Peritoneum (tissue), 1 donor: Measurements from ENCODE around the genes TMEM183A and MYBPH.

DNA sequence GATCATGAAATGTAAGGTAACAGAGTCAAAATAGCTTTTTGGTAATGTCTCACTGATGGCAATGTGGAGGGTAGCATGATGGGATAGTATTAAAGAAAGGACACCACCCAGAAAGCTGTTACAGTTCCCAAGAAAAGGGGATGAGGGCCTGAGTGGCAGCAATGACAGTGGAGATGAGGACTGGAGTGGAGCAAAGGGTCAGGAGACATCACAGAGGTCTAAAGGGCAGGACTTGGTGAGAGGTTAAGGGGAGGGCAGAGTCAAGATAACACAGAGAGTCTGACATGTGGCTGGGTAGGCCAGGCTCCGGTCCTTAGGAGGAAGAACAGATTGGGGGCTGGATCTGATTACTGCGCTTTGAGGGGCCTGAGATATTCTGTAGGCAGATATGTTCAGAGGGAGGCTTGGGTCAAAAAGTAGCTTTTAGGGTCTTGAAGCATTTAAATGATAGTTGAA lies 19.3 kb downstream of the ELF3 start:
- PRO-cap: no peak

GRCh38 chr1:202063016-202063568 lies 52.7 kb downstream of the ELF3 start:
- PRO-cap: no peak

DNA sequence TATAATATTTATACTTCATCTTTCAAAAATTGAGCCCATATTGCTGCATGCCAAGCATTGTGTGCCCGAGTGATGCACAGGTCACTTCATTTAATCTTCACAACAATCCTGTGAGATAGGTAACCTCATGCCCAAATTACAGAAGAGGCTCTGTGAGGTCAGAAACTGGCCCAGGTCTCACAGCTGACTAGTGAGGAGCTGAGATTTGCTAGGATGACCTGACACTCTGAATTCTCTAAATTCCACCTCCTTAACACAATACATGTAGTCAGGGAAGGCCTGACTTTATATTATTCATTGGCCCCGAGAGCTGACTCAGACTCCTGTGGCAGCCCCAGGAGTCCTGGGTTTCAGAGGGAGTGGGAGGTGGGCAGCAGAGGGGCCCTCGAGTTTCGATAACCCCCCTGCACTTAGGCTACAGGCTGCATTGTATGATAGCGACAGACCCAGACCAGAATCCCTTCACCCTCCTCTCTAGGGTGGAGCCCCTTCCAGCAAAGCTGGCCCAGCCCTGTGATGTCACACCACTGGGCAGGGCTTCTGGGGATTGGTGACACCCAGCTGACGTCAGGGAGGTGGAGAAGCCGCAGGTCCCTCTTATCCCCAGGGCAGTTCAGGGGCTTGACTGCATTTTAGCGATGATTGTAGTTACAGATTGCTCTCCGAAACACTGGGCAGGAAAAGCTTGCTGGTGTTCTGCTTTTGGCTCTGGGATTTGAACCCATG lies 17.1 kb upstream of the GPR37L1 start:
- PRO-cap: no peak

- PRO-cap: no peak
Measured at GRCh38 chr1:202144949-202146050, 763 bp upstream of the ARL8A start.

DNA sequence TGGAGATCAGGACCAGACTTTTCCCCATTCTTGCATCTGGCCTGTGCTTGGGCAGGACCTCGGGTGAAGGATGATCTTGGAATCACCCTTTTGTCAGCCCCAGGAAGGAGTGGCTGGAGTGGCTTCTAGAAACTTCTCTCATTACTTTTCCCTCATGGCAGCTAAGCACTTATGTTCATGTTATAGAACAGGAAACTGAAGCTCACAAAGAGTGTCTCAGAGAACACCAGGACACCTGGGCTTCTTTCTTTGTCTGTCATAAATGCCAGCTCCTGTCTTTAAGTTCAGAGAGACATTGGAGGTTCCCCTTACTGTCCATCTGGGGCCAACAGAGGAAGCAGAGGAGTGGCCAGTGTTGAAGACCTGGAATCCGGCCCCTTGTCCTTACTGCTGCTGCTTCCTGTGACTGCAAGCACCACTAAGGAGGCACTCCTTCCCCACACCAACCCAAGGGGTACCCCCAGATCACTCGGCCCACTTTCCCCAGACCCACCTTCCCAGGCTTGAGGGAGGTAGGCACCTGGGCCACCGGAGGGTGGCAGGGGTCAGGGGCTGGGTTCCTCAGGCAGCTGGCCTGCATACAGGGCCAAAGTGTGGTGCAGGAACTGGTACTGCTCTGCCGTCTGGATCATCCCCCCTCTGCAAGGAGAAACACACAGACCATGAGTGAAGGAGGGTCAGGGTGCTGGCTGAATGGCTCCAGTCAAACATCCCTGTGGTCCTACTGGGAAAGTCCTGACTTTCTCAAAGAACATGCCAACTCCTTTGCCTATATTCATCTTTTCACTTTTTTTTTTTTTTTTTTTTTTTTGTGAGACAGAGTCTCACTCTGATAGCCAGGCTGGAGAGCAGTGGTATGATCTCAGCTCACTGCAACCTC lies 3.8 kb upstream of the ARL8A start:
- PRO-cap: no peak

DNA sequence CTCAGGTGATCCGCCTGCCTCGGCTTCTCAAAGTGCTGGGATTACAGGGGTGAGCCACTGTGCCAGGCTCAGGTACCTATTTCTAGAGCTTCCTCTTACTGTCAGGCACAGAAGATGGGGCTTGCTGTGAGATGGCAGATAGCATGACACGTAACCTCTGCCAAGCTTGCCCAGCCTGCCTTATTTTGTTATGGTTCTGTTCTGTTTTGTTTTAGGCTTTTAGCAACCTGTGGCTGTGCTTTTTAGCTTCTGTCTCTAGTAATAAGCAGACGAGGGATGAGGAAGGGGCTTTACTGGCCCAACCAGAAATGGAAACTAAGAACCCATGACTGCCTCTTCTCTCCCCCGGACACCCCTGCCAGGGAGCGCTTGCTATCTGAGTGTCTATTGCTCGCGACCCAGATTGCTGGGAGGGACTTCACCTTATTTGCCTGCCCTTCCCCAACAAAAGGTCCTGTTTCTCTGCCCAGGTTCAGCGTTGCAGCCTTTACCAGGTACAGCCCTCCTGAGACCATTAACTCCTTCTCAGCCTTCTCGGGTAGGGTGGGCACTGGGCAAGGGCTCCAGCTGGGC lies 13.6 kb upstream of the LGR6 start:
- PRO-cap: no peak

DNA sequence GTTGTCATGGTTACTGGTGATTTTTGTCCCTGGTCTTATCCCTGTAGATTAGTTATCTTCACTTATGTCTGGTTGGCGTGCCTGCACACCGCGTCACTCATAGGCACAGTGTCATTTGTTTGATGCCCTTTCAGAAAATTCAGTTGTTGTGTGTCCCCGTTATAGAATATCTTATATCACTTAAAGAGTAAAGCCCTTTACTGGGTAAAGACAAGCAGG lies 801 bp downstream of the PPP1R12B start:
- PRO-cap: no peak

GRCh38 chr1:202551484-202552223 lies 158.6 kb downstream of the SYT2 start:
- PRO-cap: no peak

DNA sequence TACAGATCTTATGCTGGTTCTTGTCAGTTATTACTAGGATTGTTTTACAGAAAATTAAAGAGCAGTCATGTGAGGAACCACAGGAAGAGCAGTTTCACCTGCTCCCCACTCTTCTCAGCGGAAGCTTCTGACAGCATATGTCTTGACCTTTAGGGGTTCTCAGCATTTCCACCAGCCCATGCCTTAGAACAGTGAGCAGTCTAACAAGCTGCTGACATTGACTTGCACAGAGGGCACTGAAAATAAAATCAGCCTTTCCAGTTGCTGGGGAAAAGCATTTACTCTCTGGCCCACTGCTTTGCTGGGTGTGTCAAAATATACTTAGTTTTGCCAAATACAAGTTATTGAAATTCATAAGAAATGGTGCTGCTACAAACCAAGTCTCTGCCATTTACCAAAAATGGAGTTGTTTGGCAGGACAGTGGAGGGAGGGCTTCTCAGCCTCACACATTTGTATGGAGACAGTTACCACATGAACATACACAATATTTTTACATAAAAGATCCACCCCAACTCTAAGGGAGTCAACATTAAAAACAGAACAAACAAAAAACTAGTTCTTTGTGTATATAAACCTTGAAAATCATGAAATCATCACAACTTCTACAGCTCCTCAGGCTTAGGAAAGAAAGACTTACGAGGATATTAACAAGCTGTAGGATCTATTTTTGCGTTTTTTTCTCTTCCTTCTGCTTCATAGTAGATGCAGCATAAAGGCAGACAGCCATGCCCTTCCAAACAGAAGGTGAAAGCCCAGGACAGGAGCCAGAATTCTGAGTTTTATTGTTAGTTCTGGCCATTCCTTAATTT lies 144.1 kb downstream of the SYT2 start:
- PRO-cap: no peak

GRCh38 chr1:202579631-202580477 lies 130.4 kb downstream of the SYT2 start:
- PRO-cap: no peak

GRCh38 chr1:202588993-202590134 lies 120.9 kb downstream of the SYT2 start:
- PRO-cap: no peak

GRCh38 chr1:202626858-202627304 lies 83.4 kb downstream of the SYT2 start:
- PRO-cap: no peak

DNA sequence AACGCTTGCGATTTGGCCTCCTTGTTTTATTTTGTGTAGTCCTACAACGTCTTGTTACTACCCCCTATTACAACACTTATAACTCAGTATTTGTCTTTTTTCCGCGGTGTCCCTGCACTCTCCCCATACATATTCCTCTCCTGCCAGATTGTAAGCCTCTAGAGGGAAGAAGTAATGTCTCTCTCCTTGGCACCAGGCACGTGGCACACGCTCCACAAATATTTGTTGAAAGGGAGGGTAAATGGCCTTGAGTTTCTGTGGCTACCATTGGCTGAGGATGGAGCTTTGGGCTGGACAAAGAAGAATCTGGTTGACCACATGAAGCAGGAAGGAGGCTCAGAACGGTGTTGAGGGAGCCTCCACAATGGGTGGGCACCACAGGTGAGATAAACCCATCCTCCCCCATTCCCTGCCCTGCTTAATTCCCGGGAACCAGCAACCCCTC lies 3.6 kb upstream of the KDM5B start:
- PRO-cap: no peak

DNA sequence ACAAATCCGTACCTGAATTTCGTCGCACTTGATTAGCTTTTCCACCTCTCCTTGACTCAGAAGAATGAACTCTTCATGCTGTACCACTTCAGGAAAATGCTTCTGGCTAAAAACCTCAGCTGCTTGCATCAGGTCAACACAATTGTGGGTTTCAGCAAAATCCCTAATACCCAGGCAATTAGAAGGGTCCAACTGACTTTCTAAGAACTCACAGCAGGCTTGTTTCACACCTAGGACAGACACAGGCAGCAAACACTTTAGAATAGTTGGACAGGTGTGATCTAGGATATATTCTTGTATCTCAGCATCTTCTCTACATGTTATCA lies 8.9 kb downstream of the KLHL12 start:
- PRO-cap: no peak

DNA sequence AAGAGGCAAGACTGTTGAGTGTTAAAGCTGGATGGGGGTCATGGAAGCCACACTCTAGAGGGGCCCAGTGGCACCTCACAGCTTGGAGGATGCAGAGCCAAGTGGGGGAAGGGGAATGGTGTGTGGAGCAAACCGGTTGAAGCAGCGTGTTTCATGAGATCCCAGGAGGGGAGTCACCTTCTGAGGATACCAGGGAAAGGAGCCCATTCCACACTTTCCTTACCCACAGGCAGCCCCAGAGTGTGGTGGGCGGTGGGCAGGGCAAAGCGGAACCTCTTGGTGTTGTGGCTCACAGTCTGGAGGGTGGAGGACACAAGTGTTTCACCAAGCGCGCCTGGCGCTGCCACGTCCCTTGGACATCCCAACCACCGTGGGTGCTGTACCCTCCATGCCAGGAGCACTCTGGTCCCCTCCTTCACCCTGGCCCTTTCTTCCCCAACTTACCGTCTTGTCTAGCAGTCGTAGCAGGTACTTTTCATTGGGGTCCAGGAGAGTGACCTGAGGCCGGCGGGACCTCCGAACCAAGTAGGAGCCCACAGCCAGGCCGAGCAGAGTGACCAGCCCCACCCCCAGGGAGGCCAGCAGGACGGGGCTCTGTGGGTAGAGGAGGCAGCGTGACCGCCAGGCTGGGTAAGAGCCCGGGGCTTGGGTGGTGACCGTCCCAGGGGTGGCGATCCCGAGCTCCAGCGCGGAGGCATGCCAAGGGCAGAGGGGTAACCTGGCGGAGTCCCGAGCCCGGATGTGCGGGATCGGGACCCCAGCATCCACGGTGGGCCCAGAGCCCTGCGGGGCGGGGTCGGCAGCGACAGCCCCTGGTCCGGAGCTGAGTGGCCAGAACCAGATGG lies 530 bp downstream of the CYB5R1 start:
- PRO-cap: no peak

GRCh38 chr1:203007057-203008118 lies at the start of gene TMEM183A:
Gene TMEM183A (plus strand): TSS chr1:203007374.
- PRO-cap: bidirectional peak, plus-strand start at chr1:203007392, minus-strand start at chr1:203007270

DNA sequence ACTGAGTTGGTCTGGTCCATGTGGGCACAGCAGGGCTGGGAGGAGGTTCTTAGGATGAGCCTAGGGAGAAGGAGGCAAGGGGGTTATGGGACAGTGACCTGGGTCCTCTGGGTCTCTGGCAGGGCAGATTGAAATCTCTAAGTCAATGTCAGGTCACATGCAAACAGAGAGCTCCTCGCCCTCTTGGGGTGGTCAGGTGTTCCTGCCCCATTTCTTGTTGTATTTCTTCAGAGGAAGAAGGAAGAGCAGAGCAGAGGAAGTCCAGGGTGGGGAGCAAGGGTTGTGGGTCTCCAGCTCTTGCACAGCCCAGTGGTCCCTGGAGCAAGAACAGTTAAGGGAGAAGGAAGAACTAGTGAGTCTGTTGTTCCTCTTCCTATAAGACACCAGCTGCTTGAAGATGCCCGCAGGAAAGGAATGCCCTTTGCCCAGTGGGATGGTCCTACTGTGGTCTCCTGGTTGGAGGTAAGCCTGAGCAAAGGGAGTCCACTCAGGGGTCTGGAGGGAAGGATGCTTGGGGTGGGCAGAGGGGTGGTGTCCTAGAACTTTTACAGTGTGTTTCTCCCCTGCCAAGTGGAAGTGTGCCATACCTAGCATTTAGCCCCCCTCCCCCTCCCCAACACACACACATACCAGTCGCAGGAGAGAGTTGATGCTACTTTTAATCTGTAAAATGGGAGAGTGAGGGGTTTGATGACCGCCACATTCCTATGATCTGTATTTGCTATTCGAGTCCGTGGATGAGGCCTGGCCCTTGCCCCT lies 26.2 kb downstream of the MYOG start:
- PRO-cap: no peak

DNA sequence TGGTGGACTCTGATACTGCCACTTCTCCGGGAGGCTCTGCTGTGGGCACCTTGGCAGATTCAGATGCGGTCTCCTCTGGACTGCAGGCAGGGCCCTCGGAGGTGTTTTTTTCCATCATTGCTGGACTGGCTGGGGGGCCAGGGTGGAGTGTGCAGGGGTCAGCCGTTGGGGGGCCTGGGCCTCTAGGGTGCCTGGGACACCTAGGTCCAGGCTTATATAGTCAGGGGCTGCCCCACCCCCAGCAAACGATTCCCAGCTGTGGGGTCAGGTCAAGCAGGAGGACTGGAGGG lies at the start of gene MYBPH:
Gene MYBPH, minus strand, starts transcription at position 189 of the 290 bp plus-strand sequence.
- PRO-cap: no peak

GRCh38 chr1:203285917-203287039 lies 19.0 kb upstream of the BTG2 start:
- PRO-cap: no peak

DNA sequence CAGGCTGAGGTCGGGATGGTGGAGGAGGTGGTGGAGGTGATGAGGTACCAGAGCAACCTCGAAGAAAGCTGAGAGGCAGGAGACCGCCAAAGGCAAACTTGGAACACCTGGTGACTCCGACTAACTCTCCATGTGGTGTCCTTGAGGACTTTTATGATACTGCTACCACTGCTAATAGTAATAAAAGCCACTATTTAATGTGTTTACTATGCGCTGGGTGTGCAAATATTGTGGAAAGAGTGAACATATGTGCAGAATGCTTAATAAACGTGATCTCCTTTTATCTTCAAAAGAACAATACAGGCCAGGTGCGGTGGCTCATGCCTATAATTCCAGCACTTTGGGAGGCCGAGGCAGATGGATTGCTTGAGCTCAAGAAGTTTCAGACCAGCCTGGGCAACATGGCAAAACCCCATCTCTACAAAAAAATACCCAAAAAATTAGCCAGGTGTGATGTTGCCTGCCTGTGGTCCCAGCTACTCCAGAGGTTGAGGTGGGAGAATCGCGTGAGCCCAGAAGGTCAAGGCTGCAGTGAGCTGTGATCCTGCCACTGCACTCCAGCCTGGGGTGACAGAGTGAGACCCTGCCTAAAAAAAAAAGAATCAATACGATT lies 16.7 kb upstream of the BTG2 start:
- PRO-cap: no peak